Placental pericyte (primary cell): Measurements from ENCODE around the genes NOP56, EBF4, DNAAF9 and ATRN.

- CAGE, long polyA plus RNA: no peak
These were observed 28.3 kb downstream of the PDYN start for GRCh38 chr20:1965383-1966099.

- CAGE, long polyA plus RNA: no peak
These were observed 38.0 kb upstream of the PDYN start for GRCh38 chr20:2031943-2032170.

- CAGE, long polyA plus RNA: no peak
These were observed 12.8 kb downstream of the STK35 start for GRCh38 chr20:2114373-2114899.

DNA sequence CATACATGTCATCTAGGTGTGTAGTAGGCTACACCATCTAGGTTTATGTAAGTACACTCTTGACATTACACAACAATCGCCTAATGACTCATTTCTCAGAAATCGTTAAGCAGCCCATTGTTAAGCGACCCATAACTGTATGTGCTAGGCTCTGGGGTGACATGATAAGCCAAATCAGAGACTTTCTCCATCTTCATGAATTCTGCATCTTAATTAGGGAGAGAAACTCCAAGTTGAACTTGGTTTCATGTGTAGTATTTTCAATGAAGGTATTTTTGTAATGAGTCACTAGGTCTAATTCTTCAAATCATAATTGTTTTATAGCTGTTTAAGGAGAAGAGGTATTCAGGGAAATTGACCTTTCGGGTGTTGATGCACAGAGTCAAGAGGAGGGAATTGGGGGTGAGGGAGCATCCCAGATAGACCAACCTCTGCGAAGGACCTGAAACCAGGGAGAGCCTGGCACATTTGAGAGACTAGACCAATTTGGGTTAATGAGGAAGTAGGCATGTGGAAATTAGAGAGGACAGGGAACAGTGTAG, 17.3 kb downstream of the STK35 start:
- CAGE, long polyA plus RNA: no peak

GRCh38 chr20:2147649-2148394, 46.2 kb downstream of the STK35 start:
- CAGE, long polyA plus RNA: no peak

DNA sequence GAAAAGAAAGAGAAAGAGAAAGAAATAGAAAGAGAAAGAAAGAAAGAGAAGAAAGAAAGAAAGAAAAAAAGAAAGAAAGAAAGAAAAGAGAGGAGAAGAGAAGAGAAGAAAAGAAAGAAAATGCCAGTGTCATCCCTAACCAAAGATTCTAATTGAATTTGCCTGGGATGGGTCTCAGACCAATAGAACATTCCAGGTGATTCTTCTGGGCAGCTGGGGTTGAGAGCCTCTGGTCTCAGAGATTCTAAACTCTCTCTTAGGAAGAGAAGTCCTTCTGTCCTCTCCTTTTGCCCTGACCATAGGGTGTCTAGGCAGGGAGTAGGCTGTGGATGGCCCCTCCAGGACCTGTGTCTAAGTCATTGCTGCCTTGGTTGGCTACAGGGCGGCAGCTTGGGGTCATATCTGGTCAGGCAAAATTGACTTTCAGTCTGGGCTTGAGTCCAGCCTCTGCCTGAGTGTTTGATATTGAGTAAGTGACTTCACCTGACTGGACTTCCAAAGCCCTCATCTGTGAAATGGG, 4.4 kb downstream of the TGM3 start:
- CAGE, long polyA plus RNA: no peak

DNA sequence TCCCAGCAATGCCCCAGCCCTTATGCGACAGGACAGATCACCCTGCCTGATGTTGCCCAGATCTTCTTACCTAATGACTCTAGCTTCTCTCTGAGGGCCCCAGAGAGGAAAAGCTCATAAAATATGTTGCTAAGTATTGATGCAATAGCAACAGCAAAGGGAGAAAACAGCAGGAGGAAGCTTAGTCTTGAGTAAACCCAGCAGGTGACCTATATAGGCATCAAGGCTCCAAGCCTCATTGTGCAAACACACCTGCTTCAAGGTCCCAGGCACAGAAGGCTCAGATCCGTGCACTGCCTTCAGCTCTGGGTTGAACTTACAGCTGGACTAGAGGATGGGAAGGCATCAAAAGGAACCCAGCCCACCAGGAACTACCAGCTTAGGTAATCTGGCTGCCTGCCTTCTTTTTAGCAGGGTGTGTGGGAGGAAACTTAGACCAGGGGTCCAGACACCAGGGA, 34.3 kb downstream of the TGM3 start:
- CAGE, long polyA plus RNA: no peak

DNA sequence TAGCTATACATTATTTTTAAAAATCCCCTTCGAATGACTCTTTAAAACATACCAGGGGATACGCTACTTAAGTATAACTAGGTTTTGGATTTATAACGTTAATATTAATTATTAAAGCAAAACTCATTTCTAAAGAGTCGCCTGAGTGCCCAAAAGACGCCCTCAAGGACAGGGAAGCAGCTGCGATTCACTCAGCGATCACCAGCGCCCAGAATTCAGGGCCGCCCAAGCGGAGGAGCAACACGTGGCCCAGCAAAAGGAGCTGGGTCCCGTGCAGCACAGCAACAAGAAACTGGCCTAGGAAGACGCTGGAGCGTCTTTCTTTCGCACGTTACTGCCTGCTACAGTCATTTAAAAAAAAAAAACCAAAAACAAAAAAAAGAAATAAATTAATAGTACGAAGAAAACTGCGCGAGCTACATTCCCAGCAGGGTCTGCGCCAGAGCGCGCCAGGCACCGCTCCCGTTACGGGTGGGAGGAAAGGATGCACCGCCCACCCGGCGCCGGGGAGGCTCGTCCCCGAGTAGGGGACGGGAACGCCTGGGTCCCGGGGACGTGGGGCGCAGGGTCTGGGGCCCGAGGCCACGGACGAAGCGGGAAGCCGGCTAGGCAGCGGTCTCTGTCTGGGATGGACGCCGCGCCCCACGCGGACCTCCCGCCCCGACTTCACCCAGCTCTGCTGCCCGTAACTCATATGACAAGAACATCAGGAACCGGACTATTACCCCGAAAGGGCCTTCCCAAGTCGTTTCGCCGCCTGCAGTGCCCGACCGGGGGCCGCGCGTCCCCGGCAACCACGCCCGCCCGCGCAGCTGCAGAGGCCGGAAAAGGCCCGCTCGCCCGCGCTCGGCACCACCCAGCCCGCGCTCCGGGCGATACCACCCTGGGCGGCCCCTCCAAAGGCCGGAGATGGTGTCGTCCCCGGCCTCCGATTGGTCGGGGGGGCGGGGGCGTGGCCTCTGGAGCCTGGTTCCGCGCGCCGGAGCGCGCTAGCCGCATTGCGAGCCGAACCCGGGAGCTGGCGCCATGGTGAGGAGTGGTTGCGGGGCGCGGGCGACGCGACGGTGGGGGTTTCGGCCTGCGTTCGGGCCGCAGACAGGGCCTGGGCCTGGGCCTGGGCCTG, at the start of gene NOP56:
Gene NOP56, plus strand, starts transcription at position 998 of the 1,123 bp plus-strand sequence.
- CAGE, long polyA plus RNA: no peak

DNA sequence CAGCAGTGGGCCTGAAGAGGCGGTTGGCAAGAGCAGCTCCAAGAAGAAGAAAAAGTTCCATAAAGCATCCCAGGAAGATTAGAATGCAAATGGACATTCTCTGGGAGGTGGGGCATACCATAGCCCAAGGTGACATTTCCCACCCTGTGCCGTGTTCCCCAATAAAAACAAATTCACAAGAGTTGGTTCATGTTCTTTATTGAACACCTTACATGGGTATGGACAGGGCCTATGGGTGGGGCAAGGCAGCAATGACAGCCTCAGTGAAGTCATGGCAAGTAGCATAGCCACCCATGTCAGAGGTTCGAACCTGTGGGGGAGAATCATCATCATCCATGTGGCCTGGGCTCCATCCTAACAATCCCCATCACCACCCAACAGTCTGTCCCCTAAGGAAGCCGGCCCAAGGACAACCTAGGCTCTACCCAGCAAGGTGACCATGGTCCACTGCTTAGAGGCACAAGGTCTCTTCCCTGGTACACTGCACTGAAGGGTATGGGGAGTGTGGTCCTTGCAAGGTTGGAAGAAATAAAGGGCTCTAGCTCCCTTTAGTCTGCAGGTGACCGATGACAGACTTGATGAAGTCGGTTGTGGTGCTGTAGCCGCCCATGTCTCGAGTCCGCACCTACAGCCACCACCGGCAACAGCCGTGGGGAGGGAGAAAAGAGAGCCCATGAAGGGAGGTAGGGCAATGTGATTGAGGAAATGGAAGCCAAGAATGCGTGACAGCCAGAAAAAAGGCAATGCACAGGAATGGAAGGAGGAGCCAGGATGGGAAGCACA, 5.6 kb downstream of the IDH3B start:
- CAGE, long polyA plus RNA: no peak

DNA sequence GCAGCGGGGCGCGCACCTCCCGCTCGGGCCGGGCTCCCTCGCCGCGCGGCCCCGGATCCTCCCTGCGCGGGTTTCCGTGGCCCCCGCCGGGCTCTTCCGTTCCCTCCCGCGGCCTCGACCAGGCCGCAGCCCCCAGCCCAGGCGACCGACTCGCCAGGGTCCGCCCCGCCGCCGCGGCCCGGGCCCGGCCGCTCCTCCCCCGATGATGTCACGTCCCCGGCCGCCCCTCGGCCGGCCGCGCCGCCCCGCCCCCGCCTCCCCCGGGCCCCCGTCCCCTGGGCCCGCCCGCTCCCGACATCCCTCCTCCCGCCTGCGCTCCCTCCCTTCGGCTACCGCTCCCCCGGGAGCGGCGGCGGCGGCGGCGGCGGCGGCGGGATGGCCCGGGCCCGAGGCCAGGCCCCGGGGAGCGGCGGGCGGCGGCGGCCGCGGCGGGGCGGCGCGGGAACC, at the start of gene EBF4:
Gene EBF4, plus strand, starts transcription at position 322 of the 447 bp plus-strand sequence.
- CAGE, long polyA plus RNA: no peak

DNA sequence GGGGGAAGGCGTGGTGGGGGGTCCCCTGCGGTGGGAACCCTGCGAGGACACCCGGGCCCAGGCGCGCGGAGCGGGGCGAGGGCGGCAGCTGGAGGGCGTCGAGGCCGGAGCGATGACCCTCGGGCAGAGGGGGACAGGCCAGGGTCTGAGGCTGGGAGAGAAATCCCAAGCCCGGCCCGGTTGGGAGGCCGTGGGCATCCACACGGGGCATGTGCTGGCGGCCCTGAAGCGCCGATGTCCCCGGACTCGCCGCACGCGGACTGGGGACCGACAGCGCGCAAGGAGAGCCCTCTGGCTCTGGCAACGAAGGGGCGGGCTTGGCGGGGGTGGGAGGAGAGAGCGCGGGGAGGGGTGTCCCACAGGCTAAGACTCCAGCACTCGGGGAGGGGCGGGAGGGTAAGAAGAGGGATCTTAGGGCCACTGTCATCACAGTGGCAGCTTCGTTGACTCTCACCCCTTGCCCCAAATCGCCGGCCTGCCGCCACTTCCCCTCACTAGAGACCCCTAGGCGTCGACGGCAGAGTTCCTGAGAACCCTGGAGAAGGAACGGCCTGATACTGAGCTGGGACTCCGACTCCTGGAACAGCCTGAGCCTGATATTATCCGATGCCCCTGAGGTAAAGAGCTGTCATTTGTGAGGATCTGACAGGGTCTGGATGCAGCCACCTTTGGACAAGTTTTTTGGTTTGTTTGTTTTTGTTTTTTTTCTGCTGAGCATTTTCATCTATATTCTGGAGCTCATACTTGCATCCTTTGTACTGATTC, 5.2 kb downstream of the TMEM239 start:
- CAGE, long polyA plus RNA: no peak

DNA sequence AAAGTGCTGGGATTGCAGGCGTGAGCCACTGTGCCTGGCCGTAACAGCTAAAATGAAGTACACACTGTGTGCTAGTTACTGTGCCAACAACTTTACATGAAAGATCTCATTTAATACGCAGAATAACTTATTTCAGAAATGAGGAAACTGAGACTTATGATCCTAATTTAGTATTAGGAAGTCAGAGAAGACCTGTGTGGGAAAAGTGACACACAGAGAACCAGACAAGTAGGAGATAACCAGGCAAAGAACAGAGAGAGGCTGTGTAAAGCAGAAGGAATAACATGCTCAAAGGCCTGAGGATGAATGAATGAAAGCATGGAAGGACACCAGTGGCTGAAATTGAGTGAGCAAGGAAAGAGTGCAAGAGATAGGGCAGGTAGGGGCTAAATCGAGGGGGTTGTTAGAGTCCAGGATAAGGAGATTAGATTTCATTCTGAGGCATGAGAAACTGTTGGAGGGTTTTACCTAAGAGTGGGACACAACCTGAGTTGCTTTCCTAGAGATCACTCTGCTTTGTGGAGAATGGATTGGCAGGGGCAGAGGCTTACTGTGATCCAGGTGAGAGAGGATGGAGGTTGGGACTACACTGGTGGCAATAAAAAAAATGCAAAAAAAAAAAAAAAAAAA, 60.3 kb upstream of the GNRH2 start:
- CAGE, long polyA plus RNA: no peak

DNA sequence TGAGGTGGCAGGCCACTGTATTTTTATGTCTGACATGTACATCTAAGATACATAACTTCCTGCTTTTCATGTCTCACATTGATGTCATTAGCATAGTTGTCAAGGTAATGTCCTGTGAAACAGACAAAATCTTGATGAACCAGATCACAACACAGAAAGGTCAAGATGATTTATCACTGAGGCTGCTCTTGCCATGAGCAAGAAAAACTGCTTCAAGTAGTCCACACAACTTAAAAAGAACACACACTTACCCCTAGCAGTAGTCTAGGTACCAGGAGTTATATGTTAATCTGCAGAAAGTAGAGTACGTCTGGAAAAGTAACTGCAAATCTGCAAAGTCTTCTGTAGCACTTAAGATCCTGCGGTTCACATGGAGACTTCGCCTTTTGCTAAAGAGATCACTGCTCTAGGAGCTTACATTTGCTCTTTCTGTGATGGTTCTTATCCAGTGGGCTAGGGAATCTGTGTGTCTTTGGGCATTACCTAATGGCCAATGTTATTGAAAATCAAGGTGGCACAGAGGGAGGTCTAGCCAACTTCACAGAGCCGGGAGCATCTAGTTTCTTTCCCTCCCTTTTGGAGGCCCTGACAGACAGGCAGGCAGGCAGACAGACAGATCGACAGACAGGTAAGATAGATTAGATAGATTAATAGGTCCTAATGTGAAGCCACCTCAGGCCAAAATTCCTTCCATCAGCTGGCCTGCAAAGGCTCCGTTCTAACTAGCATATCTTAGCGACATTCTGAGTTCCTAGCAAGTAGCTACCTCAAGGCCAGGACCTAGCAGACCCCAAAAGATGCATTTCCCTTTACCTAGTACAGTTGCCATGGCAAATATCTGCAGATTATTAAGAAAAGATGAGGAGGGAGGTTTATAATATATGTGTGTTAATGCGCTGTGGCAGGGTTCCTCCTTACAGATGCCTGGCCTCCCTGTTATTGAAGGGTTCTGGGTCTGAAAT, 49.8 kb upstream of the GNRH2 start:
- CAGE, long polyA plus RNA: no peak

DNA sequence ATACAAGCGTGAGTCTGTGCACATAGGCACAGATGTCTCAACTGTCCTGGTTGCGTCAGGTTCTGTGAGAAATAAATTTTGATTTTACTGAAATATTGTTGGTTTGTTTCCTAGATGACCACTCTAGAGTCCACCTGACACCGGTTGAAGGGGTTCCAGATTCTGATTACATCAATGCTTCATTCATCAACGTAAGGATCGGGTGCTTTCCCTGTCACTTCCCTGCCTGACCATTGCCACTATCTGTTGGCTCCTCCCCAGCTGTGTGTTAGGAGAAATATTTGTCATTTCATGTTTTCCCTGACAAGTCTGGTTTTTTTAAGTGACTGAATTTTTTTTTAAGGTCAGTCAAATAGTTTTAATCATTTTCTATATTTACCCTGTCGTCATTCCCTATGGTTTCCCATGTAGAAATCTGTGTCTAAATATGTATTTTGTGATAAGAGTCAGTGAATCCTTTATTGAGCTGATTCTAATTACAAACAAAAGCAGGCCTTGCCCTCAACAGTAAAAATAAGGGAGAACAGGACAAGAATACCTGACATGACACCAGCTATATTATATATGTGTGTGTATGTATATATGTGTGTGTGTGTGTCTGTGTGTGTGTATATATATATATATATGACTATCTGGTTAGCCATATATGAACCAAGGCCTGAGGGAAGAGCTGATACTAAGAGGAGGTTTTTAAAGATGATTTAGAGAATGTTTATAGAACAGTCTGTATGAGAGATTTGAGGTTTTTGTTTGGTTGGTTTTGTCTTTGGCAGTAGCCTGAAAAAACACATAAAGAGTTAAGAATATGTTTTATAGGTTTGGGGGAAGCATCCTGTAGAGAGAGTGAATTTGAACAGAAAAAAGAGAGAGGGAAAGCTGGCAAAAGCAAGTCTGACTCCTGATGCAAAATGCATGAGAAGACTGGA, 35.9 kb upstream of the GNRH2 start:
- CAGE, long polyA plus RNA: no peak

DNA sequence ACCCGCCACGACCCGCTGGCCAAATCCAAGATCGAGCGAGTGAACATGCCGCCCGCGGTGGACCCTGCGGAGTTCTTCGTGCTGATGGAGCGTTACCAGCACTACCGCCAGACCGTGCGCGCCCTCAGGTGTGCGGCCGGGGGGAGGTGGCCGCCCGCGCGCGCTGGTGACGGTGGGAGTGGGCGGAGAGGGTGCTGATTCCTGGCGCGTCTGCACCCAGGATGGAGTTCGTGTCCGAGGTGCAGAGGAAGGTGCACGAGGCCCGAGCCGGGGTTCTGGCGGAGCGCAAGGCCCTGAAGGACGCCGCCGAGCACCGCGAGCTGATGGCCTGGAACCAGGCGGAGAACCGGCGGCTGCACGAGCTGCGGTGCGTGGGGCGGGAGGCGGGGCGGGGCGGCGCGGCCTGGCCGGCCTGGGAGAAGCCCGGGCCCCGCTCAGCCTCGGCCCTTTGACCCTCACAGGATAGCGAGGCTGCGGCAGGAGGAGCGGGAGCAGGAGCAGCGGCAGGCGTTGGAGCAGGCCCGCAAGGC, 366 bp downstream of the MRPS26 start:
- CAGE, long polyA plus RNA: no peak

- CAGE, long polyA plus RNA: no peak
These were observed 2.1 kb downstream of the AVP start for GRCh38 chr20:3081982-3083182.

- CAGE, long polyA plus RNA: no peak
These were observed 1.4 kb upstream of the LZTS3 start for GRCh38 chr20:3174649-3175344.

DNA sequence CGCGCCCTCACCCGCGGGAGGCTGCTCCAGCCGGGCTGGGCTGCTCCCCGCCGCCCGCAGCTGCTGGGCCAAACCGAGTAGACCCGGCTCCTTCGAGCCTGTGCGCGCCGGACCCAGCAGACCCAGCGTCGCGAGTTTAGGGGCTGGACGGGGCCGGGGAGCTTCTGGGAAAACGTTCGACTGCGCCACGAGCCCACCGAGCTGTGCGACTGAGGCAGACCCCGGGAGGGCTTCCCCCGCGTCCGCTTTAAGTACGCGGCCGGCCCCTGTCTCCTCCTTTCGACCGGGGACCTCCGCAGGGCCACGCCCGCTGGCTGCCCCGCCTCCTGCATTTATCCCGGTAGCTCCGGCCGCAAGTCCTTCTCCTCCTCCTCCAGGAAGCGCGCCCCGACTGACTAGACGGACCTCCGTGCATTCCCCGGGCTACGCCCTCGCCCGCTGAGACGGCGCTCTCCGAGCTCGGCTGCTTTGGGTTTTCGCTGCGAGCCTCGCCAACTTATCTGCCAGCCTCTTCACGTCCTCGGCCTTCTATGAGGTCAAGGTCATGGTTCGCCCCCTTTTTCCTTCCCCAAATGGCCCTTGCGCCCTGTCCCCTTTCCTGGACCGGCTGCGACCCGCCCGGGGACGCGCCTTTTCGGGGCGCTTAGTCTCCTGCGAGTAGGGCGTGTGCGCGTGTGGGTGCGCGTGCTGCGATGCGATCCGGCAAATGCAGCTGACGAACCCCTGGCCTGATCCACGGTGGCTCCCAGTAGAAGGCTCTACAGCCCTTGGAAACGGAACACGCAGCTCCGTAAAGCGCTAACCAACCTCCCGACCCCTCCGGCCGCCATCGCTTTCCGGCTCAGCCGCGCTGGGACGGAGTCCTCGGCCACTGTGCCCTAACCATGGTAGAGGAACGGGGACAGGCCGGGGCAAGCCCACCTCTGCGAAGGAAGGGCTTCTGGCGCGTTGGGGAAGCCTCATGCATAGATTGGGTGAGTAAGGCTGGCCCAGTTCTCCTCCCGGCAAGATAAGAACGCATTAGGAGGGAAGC, 663 bp upstream of the SLC4A11 start:
- CAGE, long polyA plus RNA: no peak

DNA sequence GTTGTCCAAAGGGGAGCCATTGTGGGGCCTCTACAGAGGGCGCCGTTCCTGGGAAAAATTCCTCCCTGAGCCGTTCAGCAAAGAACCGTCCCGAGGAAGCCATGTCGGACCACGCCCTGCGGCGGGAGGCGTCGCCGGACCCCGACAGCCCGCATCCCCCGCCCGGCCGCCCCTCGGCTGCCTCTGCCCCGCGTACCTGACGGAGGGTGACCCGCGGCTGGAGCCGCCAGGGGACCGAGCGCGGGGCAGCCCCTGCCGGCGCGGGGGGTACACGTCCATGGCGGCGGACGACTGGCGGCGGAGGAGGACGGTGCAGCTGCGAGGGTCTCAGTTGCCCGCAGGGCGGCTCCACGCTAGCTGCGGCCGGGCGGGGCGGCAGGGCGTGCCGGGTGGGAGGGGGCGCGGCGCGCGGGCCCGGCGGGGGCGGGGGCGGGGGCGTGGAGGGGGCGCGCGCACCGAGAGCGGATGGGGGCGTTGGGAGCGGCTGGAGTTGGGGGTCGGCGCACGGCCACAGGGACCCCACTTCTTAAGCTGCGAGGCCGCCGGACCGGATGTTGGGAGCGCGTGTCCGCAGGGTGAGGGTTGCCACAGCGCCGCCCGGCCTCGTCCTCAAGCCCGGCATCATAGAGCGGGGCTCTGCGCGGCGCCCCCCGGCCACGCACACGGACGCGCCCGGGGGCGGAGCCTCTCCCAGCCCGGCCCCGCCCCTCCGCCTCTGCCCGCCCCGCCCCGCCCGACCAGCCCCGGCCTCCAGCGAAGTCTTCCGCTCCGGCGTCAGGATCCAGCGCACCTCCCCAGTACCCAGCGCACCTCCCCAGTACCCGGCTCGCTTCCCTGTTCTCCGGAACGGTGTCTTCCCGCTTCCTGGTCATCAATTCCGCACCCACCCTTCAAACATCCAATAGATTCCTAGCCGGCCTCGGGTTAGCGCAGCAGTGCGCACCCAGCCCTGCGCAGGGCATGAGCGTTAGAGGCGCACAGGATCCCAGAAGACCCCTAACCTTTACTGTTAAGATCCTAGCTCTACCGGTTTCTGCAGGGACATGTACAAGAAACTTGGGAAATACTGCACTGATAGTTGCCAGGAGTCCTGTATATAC, at the start of gene DNAAF9:
Gene DNAAF9, minus strand, starts transcription at position 391 of the 1,100 bp plus-strand sequence.
- CAGE, long polyA plus RNA: no peak

GRCh38 chr20:3470317-3471801, at the start of gene ATRN:
Gene ATRN (plus strand): TSS chr20:3471018.
- CAGE, long polyA plus RNA: no peak